REH cell (cell line): ENCODE measurements around a stretch of chr2.

DNA sequence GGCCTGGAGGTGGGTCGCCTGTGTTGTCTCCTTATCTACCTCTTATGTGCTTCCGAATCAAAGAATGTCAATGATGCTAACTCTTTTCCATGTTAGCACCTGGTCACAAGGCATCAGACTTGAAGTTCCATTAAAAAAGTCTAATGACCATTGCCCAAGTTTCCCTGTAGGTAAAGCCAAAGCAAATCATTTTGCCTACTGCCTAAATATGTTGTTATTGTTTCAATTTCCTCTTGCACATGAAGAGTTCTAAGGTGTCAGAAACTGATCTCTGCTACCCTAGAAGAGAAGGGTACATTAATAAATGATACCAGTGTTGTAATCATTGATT lies 45.7 kb downstream of the ZEB2 start:
- PRO-cap, result no peak

DNA sequence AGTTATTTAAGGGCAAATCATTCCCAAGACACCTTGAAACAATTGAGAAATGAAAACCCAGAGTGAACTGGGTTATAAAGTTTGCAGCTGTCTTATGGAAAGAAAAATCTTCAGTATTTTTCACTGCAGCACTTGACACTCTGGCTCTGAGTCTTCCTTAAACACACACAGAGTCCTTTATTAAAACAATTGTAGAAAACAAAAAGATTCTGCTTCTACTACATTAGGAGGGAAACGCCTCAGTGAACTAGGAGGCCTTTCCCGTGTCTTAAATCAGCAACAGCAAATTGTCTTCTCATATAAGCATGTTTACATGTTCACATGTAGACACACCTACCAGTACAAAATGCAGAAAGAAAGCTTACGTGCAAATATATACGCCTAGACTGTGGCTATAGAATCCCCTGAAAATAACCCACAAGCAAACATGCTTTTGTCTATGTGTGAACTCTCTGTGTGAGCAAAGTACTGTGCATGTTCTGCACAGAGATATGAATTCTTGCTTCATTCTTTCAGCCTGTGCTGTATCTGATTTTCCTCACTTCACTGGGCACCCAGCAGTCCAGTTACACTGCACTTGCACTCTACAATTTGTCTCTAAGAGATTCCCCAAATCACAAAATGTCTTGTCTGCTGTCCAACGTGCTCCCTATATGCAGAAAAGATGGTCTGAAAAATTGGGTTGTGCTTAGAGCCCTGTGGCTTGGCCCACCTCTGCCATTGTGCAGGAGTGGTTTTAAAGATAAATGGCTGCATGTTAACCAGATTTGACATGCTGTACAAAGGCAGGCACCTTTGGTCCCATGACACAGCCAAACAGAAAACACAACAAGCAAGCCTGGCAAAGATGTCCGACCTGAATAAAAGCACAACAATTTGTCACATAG lies 24.5 kb downstream of the ZEB2 start:
- PRO-cap, result no peak

DNA sequence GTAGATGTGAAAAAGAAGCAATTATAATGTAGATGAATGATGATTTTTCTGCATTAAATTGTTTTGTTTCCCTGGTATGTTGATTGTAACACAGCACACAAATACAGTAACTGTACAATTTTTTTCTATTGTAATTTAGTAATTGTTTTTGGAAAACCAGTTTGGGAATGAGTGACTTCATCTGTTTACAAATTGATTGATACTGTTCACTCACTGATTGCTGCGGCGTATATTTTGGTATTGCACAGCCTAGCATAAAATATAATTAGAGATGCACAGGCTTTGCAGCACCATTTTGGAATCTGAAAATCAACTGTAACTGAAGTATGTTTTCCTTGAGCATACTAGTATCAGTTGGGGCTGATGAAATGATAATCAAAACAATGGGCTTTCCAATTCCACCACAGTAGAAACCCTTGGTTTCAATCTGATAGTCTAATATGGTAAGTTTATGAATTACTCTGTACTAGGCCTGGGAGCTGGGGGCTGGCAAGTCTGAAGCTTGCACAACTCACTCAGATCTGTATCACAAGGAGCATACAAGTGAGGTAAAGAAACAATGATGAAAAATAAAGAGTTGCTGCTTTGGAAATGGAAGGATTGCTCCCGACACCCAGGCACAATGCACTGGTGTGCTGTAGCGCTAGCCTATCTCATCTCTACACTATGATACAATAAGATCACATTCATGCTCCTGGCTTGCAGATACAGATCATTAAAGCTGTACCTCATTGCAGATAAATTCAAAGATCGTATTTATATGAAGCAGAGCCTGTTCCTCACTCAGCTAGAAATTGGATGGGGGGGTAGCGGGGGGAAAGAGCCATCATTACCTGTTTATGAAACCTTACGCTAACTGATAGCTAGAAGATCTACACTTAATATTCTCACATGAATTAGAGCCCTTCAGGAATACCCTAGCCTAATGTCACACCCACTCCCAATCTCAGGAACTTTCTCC lies 19.4 kb downstream of the ZEB2 start:
- PRO-cap, result no peak

- PRO-cap, result no peak
Observed at GRCh38 chr2:144501236-144501624, 18.7 kb downstream of the ZEB2 start.

DNA sequence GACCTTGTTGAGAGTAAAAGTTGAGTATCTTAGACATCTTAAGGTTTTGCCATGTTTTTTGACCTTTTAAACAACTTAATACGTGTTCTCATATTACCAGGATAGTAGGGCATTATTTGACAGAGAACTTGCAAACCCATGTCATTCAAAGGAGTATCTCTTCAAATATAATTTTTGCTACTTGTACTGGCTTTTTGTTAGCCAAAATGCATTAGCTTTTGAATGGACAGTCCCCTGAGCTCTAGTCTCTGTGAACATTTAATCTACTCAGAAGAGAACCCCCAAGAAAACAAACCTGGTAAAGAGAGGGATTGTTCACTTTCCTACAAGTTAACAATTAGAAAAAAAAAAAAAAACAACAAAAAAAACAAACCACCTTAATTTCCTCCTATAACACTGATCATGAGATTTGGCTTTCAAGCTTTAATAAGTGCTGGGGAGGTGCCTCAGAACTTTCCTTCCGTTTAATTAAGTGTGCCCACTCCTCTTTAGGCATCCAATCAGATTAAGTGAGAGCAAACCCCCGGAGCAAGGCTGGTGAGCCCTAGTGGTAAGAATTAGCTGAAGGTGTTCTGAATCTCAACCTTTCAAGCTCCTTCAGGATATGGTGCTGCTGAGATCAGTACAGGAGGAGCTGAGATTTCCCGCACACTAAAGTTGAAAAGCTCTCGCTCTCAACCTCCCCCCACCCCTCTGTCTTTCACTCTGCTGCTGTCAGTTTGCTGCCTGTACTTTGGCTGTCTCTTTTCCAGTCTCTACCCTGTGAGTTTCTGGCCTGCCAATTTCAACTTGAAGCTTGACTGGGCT lies 16.0 kb downstream of the ZEB2 start:
- PRO-cap, result no peak

GRCh38 chr2:144515357-144516244 lies 4.3 kb downstream of the ZEB2 start:
- PRO-cap, result bidirectional peak, plus-strand start at chr2:144516592, minus-strand start at chr2:144516164

DNA sequence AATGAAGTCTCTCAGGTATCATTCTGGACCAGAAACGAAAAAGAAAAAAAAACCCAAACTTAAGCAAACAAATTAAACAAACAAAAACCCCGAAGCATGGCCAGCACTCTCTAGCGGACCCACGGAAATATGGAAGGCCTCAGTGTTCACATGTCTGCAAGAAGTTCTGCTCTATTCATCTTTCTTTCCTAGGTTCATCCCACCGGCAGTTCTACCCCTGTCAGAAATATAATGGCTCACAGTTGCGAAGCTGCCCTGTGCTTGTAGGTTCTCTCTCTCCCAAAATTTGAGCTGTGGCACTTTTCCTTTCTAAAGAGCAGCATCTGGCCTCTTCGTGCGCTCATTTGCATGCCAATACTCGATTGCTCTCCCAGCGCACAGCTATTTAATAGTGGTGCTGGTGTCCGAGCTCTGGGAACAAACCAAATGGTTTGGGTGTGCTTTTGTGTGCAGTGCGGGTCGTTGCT lies 129.0 kb upstream of the ZEB2 start:
- PRO-cap, result no peak

GRCh38 chr2:146405415-146406193 lies 1439.2 kb upstream of the ACVR2A start:
- PRO-cap, result no peak

DNA sequence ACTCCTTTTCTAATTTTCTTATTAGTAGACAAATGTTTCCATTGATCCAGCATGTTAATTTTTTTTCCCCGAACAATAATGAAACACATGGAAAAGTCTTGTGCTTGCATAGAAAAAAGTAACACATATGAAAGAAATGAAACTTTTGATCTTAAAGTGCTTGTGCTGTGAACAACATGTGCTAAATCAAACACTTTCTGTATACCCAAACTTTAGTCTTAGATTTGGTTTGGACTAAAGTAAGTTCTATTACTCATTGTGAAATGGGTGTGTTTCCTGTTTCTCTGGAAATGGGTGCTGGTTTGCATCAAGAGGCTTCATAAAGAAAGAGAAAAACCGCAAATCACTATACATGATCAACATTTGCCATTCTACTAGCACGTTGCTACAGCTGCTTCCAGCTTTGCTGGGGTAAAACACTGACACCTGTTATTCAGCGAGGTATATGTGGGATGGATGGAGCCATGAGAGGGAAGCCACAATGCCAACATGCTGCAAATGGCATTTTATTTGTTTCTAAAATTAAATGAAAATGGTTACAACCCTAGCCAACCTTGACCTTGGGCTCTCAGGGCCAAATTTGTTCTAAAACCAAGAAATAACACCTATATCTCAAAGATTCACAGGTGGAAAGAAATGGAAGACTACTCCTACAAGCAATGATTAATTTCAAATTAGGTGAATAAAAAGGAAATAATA lies 547.0 kb upstream of the ACVR2A start:
- PRO-cap, result no peak

DNA sequence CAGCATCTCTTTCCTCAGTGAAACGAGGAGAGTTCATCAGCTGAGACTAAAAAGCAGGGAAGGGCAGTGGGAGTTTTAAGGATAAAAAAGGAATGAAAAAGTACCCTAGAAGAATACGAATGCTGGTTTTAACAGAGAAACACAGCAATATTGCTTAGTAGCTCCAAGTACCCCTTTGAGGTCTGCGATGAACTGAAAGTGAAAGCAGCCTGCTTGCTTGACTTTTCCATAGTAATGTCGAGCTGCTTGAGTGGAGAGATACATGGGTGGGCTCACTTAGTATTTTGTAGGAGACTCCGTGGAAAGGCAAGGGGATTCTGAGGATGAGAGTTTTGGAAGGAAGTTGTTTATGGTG lies 91.6 kb upstream of the EPC2 start:
- PRO-cap, result bidirectional peak, plus-strand start at position 229 of the sequence, minus-strand start at position 194 of the sequence

DNA sequence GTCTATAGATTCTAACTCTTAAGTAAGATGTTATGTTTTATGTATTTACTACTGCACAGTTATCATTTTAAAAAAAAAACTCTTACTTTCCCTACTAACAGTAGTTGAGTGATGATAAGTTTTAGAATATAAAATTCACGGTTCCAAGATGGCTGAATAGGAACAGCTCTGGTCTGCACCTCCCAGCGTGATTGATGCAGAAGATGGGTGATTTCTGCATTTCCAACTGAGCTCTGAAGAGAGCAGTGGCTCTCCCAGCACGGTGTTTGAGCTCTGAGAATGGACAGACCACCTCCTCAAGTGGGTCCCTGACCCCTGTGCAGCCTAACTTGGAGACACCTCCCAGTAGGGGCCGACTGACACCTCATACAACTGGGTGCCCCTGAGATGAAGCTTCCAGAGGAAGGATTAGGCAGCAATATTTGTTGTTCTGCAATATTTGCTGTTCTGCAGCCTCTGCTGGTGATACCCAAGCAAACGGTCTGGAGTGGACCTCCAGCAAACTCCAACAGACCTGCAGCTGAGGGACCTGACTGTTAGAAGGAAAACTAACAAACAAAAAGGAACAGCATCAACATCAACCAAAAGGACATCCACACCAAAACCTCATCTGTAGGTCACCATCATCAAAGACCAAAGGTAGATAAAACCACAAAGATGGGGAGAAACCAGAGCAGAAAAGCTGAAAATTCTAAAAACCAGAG lies 60.8 kb downstream of the EPC2 start:
- PRO-cap, result no peak

- PRO-cap, result no peak
Observed at GRCh38 chr2:148705933-148706756, 61.6 kb downstream of the EPC2 start.

GRCh38 chr2:148877324-148877925 lies 2.4 kb downstream of the KIF5C start:
- PRO-cap, result no peak

- PRO-cap, result no peak
Observed at GRCh38 chr2:148887657-148888770, 13.0 kb downstream of the KIF5C start.

GRCh38 chr2:149000066-149000679 lies 38.3 kb upstream of the LYPD6B start:
- PRO-cap, result no peak

DNA sequence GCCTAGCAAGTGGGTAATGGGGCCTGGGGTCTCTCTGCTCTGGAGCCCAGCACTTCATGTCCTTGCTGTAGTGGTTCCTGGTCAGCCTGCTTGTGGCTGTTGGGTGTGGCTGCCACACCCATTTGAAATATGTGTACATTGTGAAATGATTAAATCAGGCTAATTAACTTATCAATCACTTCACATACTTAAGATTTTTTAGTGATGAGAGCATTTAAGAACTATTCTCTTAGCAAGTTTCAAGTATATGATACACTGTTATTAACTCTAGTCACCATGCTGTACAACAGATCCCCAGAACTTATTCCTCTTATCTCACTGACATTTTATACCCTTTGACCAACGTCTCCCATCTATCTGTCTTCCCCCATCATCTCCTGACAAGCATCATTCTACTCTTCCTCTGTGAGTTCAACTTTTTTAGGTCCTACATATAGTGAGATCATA lies 92.0 kb downstream of the LYPD6 start:
- PRO-cap, result no peak

- PRO-cap, result bidirectional peak, plus-strand start at chr2:150141454, minus-strand start at chr2:150141293; bidirectional peak, plus-strand start at chr2:150141818, minus-strand start at chr2:150141495
Observed at GRCh38 chr2:150141091-150142026, 346.1 kb downstream of the RND3 start.

- PRO-cap, result no peak
Observed at GRCh38 chr2:150475948-150476541, 11.4 kb downstream of the RND3 start.

- PRO-cap, result no peak
Observed at GRCh38 chr2:150485105-150485608, 2.3 kb downstream of the RND3 start.

DNA sequence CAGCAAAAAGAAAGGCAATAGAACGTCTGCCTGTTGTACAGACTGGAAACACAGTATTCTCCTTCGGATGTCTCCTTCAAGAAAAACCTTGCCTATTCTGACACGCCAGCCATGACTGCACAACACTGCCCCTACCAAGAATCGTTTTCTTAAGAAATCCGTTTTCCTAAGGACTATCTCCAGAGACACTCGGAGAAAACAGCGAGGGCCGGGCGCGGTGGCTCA lies 800 bp downstream of the NMI start:
- PRO-cap, result bidirectional peak, plus-strand start at position 182 of the sequence, minus-strand start at position 121 of the sequence